ENCODE data around the genes CFAP144, MED8, HYI and ERI3.

- PRO-cap: no peak
Measured at GRCh38 chr1:42949270-42950127, 9.2 kb downstream of the SLC2A1 start.

GRCh38 chr1:42956789-42957696, 1.6 kb downstream of the SLC2A1 start:
- PRO-cap: bidirectional peak, plus-strand start at chr1:42957414, minus-strand start at chr1:42957336

DNA sequence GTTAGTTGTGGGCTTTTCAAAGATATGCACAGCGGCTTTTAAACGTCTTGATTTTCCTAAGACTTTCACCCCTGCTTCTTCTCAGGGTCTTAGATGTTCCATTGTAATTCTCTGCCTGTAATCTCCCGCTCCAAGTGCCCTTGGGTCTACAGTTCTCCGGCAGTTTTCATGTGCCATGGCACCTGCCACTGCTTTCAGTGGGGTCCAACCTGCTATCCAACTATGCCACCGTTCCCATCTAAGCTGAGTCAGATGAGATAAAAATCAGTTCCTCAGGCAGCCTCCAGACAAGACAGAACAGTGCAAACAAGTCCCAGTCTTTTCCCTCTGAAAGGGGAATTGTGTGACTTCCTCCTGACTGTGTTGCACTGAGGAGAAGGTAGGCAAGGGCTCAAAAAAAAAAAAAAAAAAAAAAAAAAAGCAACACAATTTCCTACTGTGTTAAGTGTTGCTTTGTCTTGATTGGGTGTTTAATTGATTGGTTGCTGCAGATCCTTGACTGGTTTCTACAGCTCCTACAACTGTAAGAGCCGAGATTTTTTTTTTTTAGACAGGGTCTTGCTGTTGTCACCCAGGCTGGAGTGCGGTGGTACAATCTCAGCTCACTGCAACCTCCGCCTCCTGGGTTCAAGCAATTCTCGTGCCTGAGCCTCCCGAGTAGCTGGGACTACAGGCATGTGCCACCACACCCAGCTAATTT, 26.4 kb upstream of the CFAP144 start:
- PRO-cap: no peak

DNA sequence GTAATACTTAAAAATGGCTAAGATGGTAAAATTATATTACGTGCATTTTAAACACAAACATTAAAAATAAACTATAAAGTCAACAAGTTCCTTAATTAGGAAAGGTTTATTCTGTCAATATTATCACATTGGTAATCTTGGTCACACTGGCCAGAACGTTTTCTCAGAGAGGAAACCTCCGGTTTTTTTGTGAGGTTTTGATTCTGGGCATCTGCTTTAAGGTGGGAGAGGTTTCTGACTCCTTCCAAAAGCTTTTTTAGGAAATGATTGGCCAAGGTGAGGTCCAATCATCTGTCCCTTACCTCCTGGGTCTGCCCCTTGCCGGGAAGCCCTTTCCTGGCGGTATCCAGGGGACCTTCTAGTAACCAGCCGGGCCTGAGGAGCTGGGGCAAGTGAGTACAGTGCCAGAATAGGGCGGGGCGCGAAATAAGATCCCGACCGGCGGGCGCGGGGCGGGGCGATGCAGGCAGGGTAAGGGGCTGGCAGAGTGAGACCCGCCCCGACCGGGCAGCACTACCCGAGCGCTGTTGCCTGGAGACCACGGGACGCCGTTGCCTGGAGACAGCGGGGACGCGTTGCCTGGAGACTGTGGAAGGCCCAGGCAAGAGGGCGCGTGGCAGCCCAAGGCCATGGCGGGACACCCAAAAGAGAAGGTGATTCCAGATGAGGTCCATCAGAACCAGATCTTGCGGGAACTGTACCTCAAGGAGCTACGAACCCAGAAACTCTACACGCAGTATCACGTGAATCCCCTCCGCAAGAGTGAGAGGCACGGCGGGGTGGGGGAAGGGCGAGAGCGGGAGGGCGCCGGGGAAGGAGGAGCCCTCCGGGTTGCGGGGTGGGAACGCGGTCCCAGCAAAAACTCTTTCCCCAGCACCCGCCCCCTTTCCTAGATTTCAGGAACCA, at the start of gene CFAP144:
TSS of gene CFAP144 (plus strand) at position 582 of the 906 bp plus-strand sequence.
- PRO-cap: no peak

DNA sequence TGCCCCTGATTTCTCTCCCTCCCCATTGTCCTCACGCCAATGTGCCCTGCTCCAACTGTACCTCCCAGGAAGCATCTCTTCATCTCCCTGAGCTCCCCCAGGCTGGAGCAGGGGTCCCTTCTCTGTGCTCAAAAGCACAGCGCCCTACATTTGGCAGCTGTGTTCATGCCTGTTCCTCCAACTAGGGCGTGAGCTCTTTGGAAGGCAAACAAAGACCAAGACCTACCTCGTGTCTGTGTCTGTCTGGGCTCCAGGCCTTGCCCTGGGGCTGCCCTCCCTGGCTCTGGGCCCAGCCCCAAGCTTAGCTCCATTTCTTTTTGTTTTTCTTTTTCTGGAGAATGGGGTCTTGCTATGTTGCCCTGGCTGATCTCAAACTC, 3.0 kb downstream of the TIE1 start:
- PRO-cap: no peak

DNA sequence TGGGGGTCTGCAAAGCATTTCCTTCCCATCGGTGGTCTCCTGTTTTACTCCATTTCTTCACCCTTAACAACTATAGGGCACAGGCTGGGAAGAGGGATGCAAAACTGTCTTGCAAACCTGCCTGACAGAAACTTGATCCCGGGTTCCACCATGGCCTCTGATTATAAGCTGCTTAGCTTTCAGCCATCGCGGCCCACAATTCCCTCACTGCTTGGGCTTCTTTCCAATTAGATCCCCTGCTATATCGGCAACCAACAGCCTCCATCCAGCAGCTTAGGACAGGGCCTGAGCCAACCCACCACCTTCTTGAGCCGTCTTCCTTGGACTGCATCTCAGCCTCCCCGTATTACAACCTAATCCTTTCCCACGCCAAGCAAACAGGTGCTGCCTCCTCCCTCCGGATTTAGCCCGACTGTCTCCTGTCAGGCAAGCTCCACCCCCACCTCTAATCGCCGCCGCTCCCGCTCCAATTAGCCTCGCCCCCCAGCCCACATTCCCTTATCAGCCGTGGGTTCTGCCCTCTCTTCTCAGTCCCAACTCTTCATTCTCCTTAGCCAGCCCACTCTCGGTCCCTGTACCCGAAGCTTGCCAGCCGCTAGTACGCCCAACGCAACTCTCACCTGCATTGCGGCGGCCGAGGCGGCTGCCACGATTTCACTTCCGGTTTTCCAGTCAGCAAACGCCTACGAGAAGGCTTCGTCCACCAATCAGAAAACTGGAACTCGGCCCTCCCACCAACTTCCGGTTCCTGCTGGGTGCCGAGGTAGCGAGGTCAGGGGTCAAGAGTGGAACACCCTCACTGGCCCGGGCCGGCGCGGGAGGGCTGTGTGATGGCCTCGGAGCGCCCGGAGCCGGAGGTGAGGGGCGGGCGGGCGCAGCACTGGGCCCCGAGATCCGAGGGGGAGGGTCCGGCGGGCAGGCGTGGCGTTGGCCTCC, at the start of gene MED8:
TSS of gene MED8 (minus strand) at position 662 of the 936 bp plus-strand sequence.
- PRO-cap: bidirectional peak, plus-strand start at position 770 of the sequence, minus-strand start at position 653 of the sequence

- PRO-cap: no peak
Measured at GRCh38 chr1:43435002-43435716, 18.6 kb downstream of the HYI start.

DNA sequence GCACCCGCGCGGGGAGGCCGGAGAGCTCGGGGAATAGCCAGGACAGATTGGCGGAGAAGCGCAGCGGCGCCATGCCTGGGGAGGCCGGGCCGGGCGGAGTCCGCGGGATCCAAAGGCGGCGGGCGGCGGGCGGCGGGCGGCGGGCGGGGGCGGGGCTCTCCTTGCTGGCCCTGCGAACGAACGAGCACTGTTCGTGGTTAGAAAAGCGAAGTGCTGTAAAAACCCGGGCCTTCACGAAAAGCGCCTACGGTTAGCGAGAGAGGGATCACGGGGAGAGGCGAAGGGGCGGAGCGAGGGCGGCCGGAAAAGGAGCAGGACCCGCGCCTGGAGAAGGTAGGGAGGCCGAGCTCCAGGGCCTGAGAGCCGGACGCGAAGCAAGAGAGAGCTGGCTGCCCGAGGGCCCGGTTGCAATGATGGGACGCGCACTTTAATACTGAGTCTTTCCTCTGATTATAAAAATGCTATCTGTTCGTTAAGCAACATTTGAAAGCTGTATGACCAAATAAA, at the start of gene HYI:
TSS of gene HYI (minus strand) at position 211 of the 507 bp plus-strand sequence.
- PRO-cap: bidirectional peak, plus-strand start at position 305 of the sequence, minus-strand start at position 178 of the sequence

DNA sequence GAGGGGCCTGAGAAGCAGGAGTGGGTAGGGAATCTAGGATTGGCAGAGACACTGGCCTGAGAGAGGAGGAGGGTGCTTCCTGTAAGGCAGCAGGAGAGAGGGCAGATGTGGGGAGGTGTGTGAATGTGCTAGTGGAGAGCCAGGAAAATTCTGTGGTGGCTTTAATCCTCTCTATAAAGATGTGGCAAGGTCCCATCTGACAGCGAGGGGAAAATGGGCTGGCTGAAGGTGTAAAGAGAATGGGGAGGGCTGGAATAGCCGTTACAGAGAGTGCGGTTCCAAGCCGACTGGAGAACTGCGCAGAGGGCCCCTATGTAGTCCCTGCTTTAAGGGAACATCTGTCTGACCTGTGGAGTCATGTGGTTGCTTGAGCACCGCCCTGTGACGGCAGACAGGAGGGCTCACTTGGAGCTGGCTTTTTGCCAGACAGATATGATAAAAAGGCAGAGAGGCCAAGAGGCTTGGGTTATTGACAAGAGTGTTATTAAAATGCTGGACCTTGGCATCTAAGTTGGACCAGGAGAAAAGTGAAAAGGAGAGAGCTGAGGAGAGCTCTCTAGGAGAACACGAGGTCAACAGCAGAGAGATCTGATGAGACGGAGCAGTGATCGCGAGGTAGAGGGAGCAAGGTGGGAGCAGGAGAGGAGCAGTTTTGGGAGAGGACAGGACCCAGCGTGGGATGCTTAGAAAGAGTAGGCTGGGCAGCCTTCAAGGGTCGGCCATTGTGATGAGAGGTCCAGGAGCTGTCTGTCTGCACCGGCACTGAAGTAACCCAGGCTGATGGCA, 5.9 kb upstream of the PTPRF start:
- PRO-cap: unidirectional peak, minus-strand start at position 328 of the sequence

GRCh38 chr1:43595556-43596172, 54.3 kb upstream of the KDM4A start:
- PRO-cap: no peak

GRCh38 chr1:43606743-43607247, 43.2 kb upstream of the KDM4A start:
- PRO-cap: no peak

- PRO-cap: no peak
Measured at GRCh38 chr1:43651457-43651785, 1.5 kb downstream of the KDM4A start.

DNA sequence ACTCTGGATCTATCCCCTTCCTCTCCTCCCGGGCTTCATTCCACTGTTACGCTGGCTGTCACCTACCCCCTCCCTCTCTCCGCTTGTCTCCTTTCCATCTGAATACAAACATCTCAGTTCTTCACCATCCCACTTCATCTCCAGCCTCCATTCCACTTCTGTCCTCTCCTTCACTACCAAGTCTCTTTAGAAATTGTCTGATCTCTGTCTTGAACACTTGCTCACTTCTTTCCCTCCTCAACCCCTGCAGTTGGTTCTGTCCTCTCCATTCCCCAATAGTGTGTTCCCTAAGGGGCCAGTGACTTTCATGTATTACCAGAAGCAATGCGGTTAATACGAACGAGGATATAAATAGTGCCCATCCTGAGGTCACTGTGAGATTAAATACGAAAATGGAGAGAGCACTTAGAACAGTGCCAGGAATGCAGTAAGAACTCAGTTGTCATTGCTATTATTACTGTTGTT, 53.1 kb upstream of the ARTN start:
- PRO-cap: no peak

GRCh38 chr1:43980555-43981587, 1.9 kb downstream of the B4GALT2 start:
- PRO-cap: no peak

DNA sequence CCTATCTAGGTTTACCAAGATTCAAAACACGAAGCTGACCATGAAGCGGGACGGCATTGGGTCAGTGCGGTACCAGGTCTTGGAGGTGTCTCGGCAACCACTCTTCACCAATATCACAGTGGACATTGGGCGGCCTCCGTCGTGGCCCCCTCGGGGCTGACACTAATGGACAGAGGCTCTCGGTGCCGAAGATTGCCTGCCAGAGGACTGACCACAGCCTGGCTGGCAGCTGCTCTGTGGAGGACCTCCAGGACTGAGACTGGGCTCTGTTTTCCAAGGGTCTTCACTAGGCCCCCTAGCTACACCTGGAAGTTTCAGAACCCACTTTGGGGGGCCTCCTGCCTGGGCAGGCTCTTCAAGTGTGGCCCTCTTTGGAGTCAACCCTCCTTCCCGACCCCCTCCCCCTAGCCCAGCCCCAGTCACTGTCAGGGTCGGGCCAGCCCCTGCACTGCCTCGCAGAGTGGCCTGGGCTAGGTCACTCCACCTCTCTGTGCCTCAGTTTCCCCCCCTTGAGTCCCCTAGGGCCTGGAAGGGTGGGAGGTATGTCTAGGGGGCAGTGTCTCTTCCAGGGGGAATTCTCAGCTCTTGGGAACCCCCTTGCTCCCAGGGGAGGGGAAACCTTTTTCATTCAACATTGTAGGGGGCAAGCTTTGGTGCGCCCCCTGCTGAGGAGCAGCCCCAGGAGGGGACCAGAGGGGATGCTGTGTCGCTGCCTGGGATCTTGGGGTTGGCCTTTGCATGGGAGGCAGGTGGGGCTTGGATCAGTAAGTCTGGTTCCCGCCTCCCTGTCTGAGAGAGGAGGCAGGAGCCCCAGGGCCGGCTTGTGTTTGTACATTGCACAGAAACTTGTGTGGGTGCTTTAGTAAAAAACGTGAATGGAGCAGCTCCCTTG, 864 bp upstream of the CCDC24 start:
- PRO-cap: no peak

- PRO-cap: no peak
Measured at GRCh38 chr1:43997140-43997956, 5.9 kb downstream of the CCDC24 start.

DNA sequence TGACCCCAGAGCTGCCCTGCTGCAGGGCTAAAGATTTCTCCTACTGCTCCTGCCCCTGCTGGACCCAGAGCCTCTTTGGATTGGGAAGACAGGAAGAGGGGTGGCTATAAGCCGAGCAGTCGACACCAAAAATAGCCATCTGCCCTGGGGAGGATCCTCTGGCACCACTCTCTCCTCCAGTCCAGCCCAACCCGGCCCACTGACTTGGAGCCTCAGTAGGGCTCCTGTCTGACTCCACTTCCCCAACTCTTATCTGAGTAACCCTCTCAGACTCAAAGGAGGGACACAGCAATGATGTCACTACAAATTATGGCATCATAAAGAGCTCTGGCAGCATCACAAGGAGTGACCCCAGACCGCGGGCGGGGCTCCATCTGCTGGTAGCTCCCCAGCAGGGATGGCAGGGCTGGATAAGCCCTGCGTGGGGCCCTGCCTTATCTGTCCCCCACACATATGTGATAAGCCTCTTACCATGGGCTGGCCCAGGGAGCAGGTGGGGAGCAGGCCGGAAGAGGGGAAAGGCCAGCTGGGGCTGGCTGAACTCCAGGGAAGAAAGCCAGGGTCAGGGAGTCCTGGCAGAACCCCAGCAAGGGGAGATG, 4.5 kb upstream of the SLC6A9 start:
- PRO-cap: unidirectional peak, minus-strand start at position 77 of the sequence; unidirectional peak, minus-strand start at position 251 of the sequence

- PRO-cap: no peak
Measured at GRCh38 chr1:44233205-44233644, 20.0 kb downstream of the DMAP1 start.

DNA sequence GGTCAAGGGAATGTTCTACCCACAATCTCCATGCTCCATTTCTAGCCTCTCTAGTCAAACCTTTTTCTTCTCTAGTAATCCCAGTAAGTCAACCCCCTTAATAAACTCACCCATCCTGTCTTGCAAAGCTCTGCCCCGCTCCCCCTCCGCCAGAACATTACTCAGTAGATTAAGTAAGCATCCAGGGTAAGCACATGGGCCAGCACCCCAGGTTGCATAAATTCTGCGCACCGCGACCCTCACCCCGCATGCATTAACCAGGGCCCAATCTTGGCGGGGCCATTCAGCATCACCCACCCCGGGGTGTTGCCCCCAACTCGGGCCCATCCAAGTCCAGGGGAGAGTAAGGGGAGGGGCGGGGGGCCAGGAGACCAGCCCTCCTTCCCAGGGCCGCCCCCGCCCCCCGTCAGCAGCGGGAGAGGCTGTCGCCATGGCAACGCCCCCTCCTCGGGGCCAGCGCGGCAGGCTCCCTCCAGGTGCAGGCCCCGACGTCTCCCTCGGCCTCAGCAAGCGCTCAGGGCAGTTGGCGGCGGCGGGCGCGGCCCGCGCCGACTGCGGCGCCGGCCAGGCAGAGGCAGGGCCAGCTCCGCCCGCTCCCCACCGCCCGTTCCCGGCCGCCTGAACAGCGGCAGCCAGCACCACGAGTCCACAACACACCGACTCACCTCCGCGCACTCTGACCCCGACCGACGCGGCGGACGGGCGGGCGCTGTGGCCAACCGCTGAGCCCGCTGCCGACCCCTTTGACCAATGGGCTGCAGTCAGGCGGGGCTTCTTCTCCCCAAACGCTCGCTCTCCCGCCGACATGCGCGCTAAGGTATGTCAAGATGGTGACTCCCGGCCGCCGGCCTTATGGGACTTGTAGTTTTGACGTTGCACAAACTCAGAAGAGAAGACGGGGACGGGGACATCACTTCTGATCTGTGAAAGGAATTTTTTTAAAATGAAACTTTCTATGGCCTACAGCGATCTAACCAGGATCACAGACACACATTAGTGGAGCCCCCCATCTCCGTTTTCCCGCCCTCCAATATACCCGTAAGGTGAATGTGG, at the start of gene ERI3:
TSS of gene ERI3 (minus strand) at position 663 of the 1,053 bp plus-strand sequence.
- PRO-cap: bidirectional peak, plus-strand start at position 880 of the sequence, minus-strand start at position 663 of the sequence

DNA sequence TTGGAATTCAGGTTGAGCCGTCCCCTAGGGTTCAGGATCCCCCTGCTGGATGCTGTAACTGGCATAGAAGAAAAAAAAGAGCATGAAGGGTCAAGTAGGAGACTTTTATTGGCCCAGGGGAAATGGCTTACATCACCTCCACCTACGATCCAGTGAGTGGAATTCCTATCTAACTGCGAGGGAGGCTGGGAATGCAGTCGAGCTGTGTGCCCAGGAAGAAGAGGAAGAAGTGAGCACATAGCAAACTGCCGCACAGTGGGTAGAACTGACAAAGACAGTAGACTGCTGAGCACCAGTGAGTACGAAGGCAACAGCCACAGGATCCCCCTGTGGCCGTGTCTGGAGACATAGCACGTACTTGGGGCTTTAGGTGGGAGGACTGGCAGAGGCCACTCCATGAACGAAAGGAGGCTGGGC, 79.1 kb downstream of the RNF220 start:
- PRO-cap: no peak

Data from bile duct (tissue), 1 donor.